Daoy (cell line): ENCODE measurements around a stretch of chr21.

GRCh38 chr21:5123576-5124001 is 5397.8 kb upstream of the TPTE start:
- RAMPAGE, long total RNA: no peak

DNA sequence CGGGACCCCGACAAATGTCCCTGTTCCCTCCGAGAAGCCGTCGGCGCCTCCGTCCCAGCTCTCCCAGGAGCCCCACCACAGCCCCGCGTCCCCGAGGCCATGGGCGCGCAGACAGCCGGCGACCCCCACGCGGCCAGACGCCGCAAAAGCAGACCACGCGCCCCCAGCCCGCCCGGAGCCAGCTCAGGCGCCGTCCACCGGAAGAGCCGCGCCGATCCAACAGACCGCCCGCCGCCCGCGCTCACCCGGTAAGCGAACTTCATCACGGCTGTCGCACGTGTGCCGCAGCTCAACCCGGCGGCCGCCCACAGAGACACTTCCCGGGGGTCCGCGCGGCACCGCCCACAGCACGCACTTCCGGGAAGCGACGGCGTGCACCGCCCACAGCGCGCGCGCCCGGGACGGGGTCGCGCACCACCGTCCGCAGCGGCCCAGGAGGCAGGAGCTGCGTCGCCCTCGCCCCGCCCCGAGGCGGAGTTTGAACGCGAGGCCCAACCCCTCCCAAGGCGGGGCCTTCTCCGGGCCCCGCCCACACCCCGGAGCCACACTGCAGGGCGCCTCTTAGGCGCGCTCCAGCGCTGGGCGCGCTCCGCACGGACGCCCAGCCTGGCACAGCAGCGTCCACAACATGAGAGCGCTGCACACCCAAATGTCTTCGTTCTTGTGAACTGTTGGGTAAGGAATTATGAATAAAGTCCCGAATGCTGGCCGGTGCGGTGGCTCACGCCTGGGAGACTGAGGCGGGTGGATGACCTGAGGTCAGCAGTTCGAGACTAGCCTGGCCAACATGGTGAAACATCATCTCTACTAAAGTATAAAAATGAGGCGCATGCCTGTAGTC is 5366.8 kb upstream of the TPTE start:
- RAMPAGE, long total RNA: no peak

- RAMPAGE, long total RNA: no peak
Measured at GRCh38 chr21:5243522-5244426, 5277.6 kb upstream of the TPTE start.

GRCh38 chr21:8253907-8254604 is 2267.3 kb upstream of the TPTE start:
- RAMPAGE, long total RNA: no peak

GRCh38 chr21:8815145-8815950 is 1706.0 kb upstream of the TPTE start:
- RAMPAGE, long total RNA: no peak

GRCh38 chr21:14486509-14487413 is 59.4 kb downstream of the SAMSN1 start:
- RAMPAGE, long total RNA: no peak

DNA sequence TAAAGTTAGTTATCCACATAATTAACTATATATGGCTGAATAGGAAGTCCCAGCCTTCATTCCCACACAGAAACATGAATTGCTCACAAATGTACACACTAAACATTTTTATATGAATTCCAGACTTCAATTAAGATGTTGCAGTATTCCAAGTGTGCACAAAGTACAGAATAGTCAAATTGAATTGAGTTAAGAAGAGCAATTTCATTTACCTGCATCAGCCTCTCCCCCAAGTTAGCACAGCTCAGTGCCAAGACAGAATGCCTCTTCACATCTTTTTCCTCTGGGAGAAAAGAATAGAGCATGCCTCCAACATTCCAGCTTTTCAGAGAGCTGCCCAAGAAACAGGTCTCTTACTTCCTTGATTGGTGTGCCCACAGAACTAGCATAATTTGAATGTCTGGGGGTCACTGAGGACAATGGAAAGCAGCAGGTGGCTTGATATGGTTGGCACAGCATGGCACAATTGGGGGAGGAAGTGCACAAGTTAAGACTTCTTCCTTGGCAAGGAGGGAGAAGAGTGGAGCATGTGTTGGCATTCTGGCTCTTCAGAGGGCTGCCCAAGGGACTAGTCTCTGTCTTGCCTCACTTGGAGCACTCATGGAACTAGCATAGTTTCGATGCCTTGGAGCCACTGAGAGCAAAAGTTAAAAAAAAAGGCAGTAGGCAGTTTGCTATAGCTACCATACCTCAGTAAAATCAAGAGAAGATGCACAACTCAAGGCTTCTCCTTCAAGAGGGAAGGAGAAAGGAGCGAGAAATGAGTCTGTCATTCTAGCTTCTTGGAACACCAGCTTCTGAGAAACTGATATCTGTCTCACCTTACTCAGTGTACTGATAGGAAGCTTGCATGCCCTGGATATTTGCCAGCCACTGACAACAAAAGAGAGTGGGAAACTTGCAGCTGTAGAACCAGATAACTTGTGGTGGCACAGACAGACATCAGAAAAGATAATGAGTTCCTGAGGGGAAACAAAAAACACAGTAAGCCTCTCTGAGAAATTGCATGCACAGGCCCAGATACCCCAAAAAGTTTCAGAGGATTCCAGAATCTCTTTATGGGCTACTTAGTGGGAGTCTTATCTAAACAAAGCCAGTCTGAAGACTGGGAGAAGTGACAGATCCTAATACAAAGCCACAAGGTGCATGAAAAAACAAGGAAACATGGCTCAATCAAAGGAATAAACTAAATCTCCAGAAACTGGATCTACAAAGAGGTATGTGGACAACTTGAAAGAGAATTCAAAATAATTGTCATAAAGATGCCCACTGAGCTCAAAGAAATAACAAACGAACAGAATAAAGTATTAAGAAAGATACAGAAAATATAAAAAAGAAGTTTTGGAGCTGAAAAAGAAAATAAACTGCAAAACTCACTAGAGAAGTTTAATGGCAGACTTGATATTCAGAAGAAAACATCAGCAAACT is 207.5 kb upstream of the SAMSN1 start:
- RAMPAGE, long total RNA: no peak

DNA sequence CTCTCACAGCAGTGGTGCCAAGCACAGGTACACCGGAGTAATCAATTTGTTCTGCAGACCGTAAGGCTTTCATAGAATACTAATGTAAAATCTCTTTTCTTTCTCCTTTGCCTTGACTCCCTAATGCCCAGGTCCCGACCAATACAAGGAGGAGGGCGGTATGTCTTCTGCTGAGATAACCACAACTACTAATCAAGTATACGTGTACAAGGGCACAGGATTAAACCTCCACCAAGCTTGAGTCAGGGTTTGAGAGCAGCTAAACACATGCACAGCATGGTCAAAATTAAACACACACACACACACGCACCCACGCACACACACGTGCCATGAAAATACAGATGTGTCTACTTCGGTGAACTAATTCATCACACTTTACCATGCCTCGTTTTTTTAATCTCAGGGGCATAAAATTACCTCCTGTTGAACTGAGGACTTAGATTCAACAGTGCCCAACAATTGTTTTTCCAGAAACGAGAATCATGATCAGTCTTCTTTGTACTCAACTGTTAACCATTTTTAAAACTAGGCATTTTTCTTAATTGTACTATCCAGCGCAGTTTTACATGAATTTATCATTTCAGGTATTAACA is 62.5 kb downstream of the NRIP1 start:
- RAMPAGE, long total RNA: no peak

GRCh38 chr21:15057739-15058862 is 6.7 kb downstream of the NRIP1 start:
- RAMPAGE, long total RNA: no peak

- RAMPAGE, long total RNA: no peak
Measured at GRCh38 chr21:15065531-15066205, 868 bp upstream of the NRIP1 start.

DNA sequence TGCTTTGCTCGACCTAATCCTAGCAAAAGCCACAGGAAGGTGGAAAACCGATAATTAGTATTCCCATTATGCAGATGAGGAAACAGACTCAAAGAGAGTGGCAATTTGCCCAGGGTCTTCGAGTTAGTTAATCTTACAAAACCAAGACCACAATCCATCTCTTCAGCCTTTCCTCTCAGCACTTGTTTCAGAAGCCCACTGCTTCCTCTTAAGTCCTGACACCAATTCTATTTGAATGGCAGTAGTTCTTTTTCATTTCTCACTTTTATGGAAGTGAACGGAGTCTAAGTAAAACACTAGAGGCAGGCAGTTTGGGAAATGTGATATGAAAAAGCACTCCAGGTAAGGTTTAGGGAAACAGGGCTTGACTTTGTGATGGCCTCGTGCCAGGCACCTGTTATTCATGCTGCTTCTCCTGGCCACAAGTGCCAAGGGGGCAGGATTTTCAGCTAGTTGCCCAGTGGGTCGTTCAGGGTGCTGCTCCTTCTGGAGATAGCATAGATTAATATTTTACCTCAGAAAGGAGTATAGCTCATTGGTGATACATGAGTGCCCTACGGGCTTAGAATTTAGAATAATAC is 76.6 kb upstream of the NRIP1 start:
- RAMPAGE, long total RNA: no peak

DNA sequence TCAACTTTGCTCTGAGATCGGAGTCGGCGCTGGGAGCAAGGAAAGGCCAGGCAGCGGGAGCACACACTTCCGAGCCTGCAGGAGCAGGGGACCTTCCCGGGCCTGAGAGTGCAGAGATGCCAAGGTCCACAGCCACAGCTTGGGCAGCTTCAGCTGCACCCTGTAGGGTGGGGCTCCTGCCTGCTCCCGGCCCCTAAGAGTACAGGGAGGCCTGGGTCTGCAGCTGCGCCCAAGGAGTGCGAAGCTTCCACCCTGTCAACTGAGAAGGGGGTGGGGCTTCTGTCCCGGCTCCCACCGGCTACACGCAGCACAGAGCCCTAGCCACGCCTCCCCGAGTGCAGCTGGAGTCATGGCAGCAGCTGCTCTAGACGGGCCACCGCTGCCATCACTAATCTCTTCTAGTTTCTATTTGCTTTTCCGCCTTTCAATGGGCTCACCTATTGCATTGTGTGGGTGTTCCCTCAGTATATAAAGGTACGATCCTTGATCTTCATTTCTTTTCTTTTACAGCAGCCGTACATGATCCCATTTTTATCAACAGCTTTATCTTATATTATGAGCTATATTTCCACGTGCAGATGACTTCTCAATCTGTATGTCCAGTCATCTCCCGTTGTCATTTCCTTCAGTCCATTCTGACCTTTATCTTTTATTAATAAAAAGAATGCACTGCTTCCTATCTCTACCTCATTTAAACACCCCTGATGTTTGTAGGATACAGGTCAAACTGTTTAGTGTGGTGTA is 225.8 kb upstream of the NRIP1 start:
- RAMPAGE, long total RNA: no peak

DNA sequence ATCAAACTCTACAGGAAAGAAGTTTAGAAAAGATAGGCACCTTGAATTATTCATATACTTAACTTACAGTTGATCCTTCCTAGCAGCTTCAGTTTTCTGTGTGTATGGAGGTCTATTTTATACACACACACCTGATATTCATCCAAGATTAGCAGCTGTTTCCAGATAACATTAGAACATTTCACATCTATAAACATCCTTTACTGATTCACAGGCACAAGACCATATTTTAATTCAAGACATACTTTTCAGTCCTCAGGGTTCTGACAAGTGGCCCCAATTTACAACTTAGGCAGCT is 287.8 kb upstream of the USP25 start:
- RAMPAGE, long total RNA: no peak

DNA sequence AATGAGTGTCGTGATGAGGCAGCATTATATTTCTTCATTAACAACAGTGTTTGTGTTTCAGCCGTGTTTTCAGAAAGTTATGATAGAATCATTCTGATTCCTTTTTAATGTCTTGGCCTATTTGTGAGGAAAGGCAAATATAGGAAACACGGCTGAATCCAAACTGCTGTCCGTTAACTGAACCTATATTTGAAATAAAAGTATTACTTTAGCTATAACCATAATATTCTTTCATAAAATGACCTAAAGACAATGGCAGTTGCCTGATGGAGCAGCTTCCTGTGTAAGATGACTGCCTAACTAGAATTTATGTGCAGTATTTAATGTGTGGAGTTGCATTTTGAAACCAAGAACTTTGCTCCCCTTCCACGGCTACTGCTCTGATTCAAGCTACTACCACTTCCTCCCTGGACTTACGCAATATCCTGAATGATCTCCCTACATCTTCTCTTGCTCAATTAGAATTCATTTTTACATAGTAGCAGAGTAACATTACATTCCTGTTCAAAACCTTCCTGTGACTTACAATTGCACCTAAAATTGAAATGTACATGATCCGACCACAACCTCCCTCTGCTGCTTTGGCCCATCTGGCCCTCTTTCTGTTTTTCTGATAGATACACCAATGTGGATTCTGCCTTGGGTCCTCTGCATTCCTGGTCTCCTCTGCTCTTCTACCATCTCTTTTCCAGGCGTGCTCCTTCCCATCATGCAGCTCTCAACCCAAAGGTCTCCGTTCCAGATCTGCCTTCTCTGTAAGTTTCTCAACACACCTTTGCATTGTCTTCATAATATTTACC is 47.6 kb upstream of the USP25 start:
- RAMPAGE, long total RNA: no peak

DNA sequence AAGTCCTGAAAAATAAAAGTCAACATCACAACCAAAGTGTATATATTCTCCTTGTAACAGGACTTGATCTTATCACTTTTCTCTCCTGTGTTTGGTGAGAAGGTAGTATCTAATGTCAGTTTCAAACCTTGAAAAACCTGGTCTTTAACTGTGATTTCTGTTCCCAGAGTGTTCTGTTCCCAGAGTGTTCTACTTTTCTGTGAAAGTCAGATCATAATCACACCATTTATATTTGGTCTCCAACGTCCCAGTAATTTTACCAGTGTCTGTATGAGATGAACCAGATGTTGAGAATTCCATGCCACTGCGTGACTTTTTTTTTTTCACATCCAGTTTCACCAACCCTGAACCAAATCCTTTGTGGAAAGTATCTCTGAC is 365.2 kb downstream of the USP25 start:
- RAMPAGE, long total RNA: no peak

DNA sequence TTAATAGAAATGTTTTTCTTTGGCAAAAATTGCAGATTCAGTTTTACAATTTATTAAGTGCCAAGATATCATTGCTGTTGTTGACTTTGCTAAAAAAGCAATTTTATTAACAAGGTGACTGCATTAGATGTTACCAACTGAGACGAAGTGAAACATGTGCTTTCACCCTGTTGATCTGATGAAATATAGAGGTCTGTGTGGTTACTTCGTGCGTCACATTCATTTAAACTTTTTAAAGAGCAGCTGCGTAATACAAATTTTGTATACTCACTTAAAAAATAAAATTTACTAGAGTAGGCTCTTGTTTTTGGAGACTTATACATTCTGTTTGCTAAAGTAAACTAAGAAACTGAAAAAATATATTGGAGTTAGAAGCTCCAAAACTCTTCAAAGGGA is 465.8 kb downstream of the USP25 start:
- RAMPAGE, long total RNA: no peak

DNA sequence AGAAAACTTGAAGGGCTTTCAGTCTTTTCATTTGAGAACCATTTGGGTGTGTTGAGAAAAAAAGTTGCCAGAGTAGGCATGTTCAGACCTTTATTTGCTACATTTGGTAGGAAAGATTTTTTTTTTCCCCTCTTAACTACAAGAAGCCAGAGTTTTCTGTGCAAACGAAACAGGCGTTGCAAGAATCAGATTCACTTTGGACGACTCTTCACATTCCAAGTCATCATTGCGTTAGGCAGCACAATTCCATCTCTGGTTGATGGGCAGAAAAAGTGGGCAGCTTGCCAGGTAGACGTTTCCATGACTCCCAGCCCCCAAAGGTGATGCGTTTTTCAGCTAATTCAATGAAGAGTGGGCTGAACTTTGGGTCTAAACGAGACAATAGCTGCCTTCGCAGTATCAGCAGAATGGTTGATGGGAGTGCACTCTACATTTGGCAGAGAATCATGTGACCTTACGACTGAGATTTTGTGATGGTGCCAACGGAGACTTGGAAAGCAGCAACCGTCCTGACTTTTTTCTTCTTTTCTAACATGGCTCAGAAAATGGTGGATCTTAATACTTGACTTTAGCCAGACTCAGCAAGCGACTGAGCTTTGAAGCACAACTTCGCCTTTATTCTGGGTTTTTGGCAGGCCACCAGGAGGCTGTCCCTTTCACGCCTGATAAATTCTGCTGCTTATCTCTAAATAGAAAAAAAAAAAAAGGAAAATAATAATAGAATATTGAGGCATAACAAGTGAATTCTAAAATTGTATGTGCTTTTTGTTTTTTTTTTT is 804.6 kb downstream of the USP25 start:
- RAMPAGE, long total RNA: no peak

- RAMPAGE, long total RNA: no peak
Measured at GRCh38 chr21:17471955-17472526, 40.8 kb upstream of the CXADR start.

DNA sequence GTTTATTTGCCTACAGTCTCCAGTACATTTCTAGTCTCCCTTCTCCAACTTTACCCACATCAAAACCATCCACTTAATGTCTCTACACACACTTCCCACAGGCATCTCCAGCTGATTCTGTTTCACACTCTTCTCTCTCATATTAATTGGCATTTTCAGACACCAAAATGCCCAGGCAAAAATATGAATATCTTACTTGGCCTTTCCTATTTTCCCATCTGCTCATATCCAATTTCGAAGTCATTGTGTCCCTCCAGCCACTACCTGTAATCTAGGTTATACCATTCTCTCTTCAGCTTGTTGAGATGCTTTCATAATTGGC is 9.9 kb downstream of the CXADR start:
- RAMPAGE, long total RNA: no peak

DNA sequence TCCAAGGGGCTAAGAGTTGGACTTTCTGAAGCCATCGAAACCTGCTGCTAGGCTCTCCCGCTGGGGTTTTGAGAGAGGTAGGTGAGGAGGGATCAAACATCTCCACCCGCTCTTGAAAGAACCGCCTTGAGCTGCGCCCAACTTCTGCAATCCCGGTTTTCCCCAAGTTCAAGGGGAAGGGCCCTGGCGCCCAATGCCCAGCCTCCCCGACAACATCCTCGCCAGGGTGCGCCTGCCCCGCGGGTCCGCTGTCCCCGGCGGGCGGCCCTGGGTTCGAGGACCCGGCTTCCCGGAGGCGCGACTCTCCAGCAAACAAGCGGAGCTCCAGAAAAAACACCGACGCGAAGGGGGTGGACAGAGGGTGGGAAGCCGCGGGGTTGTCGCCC is 697 bp downstream of the BTG3 start:
- RAMPAGE, long total RNA: no peak